Measurements from ENCODE around the gene TBX1.

DNA sequence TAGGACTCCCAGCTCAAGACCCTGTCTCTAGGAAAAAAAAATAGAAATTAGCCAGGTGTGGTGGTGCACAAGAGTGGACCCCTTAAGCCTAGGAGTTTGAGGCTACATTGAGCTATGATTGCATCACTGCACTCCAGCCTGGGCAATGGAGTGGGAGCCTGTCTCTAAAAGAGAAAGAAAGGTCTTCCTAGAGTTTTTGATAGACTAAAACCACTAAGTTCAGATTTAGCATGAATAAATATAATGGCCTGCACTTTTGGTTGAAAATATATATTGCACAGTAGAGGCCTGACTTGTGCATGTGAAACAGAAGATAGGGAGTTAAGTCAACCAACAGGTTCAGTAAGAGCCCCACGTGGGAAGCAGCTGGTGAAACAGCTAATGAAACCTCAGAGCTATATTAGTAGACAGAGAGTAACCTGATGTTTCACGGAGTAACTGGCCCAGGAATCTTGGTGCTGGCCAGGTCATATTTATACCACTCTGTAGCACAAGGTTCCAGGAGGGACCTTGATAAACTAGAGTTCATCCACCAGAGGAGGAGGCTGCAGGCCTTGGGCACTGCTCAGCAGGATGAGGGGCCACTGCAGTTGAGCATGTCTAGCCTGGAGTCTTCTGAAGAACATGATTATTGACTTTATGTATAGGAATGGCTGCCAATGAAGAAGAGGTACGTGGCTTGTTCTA, 4.7 kb upstream of the MICAL3 start:
- PRO-cap, result no peak
- RAMPAGE, long total RNA, 5 experiments, result no peak in any of the 5 experiments
- RRBS, result no CpG with 5 or more reads among the region's 3 CpGs

DNA sequence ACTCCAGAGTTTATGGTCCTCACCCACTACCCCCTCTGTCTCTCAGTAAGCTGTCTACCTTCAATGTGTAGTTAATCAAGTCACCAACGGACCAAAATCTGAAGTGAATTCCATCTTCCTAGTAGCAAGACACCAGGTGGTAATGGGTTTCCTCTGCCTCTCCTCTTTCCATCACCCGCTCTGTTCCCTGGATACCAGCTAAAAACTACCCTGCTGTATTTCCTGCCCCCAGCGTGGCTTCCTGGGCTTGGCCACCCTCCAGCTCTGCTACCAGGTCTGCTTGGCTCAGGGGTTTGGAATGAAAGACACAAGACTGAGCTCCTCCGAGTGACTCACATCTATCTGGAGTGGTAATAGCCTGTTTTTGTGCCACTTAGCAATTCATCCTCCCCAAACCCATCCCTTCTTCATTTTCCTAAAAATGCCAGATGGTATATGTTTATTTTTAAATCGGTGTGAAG, 7.3 kb upstream of the MICAL3 start:
- PRO-cap, result no peak
- RAMPAGE, long total RNA, 5 experiments, result no peak in any of the 5 experiments
- RRBS, result no CpG with 5 or more reads among the region's 5 CpGs

DNA sequence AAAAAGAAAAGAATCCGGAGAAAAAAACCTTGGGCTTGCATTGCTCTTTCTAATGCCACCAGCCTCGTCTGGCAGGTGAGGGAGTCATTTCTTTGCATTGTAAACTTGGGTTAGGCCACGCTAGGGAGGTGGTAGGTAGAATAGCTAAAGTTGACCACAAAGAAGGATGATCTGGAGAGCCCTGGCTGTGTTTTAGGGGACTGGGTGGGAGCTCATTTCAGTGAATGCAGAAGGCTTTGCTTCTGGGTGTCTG, 1.3 kb downstream of the PEX26 start:
- PRO-cap, result no peak
- RAMPAGE, long total RNA, 5 experiments, result no peak in any of the 5 experiments
- RRBS, result no CpG with 5 or more reads among the region's 3 CpGs

DNA sequence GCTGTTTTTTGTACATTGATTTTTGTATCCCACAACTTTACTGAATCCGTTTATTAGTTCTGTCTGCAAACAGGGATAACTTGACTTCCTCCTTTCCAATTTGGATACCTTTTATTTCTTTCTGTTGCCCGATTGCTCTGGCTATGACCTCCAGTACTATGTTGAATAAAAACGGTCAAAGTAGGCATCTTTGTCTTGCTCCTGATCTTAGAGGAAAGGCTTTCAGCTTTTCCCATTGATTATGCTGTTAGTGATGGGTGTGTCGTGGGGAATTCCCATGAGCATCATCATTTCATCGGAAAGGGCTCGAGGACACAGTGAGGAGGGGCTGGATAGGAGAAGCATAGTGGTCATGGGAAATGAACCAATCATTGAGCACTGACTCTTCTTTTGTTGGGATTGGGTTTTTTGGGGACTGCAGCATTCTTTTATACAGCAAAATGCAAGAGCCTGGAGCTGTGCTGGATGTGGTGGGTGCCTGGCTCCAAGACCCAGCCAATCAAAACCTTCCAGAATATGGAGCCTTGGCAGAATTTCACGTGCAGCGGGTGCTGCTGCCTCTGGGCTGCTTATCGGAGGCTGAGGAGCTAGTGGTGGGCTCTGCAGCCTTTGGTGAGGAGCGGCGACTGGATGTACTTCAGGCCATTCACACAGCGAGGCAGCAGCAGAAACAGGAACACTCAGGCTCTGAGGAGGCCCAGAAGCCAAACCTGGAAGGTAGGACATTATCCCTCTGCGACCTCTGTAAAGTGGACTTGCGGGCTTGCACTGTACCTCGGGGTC, 5.4 kb downstream of the PEX26 start:
- PRO-cap, result no peak
- RAMPAGE, long total RNA, 5 experiments, result start-site peak on the plus strand in 1 of 5 experiments, centred at position 519 of the sequence, 9 reads per replicate
- RRBS, result no CpG with 5 or more reads among the region's 15 CpGs

GRCh38 chr22:18577924-18578300, 33.8 kb downstream of the RIMBP3 start:
- PRO-cap, result no peak
- RAMPAGE, long total RNA, 5 experiments, result no peak in any of the 5 experiments
- RRBS, result no CpG with 5 or more reads among the region's 41 CpGs

- PRO-cap, result no peak
- RAMPAGE, long total RNA, 5 experiments, result no peak in any of the 5 experiments
- RRBS, result no CpG with 5 or more reads among the region's 19 CpGs
These were observed 58.6 kb upstream of the PRODH start for GRCh38 chr22:18994514-18995372.

GRCh38 chr22:19028968-19029761, 93.0 kb downstream of the DGCR2 start:
- PRO-cap, result no peak
- RAMPAGE, long total RNA, 5 experiments, result no peak in any of the 5 experiments
- RRBS, result no CpG with 5 or more reads among the region's 66 CpGs

DNA sequence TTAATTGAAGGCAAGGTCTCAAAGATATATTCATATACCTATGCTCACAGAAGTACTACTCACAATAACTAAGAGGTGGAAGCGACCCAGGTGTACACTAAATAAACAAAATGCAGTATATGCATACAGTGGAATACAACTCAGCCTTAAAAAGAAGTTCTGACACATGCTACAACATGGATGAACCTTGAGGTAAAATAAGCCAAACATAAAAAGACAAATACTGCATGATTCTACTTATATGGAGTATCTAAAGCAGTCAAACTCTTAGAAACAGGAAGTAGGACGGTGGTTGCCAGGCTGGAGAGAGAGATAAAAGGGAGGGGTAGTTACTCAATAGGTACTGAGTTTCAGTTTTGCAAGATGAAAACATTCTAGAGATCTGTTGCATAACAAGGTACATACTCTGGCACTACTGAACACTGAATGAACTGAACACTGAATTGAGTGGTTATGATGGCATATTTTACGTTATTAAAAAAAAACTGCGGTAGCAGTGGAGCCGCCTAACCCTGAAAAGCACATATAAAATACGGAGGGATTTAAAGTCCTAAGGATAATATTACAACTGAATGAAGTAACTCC, 12.8 kb downstream of the DGCR2 start:
- PRO-cap, result no peak
- RAMPAGE, long total RNA, 5 experiments, result no peak in any of the 5 experiments
- RRBS, result no CpG with 5 or more reads among the region's 6 CpGs

- PRO-cap, result unidirectional peak, plus-strand start at chr22:19123025
- RAMPAGE, long total RNA, 5 experiments, result no peak in any of the 5 experiments
- RRBS, result 0% methylated on average over 2 of the region's 14 CpGs
These were observed 792 bp upstream of the DGCR2 start for GRCh38 chr22:19122896-19123511.

DNA sequence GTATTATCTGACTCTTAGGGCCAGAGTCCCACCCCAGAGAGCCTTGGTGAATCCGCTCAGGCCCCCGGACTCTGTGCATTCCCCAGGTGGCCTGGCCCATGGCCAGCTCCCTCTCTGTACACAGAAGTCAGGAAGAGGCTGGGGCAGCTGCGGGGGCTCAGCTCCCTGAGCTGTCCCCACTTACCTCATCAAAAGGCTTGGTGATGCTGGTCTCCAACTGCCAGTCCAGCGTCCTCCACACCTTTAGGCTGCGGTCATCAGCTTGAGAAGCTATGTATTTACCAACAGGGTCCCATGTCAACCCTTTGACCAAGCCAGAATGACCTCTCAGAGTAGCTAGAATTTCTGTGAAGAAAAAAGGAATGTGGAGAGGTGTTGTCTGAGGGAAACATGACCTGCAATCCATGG, 34.9 kb downstream of the HIRA start:
- PRO-cap, result no peak
- RAMPAGE, long total RNA, 5 experiments, result start-site peak on the minus strand in 3 of 5 experiments, centred at positions 265 to 291 of the sequence, 5 to 18 reads per replicate
- RRBS, result no CpG with 5 or more reads among the region's 5 CpGs

GRCh38 chr22:19401221-19402508, 29.9 kb downstream of the HIRA start:
- PRO-cap, result no peak
- RAMPAGE, long total RNA, 5 experiments, result no peak in any of the 5 experiments
- RRBS, result no CpG with 5 or more reads among the region's 16 CpGs

GRCh38 chr22:19430371-19430974, 1.1 kb downstream of the HIRA start:
- PRO-cap, result no peak
- RAMPAGE, long total RNA, 5 experiments, result no peak in any of the 5 experiments
- RRBS, result no CpG with 5 or more reads among the region's 13 CpGs

DNA sequence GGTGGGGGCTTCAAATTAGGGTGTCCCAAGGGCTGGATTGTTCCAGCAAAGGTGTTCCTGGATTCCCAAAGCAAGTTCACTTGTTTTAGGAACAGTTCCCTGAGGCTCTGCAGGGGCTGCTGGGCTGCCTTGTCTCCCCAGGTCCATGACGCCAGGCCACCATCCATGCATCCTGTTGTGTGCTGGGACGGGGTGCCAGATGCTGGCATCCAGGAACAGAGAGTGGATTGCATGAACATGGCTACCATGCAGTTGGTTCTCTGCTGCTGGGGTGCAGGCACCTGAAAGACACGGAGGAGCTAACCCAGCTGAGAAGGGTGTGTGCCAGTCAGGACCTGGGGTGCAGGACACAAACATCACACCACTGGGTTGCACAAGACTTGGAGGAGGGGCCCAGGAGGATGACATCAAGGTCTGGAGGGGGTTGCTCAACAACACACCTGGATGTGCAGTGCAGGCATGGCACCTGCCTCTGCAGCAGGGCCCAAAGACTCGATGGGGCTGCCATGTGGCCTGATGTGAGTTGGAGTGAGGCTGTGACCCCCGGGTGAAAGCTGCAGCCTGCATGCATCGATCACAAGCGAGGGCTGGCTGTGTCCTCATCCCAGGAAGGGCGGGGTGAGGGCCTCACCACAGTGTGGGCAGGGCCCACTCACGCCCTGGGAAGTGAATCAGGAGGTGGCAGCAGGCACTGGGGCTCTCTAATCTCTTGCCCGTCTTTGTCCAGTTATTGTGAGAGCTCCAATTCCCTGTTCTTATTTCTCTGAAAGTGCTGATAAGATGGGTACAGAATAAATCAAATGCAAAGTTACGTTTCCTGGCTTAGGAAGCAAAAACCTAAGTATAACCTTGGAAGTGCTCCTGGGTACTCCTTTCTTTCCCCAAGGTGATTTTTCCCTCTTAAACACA, 74.1 kb upstream of the CLDN5 start:
- PRO-cap, result no peak
- RAMPAGE, long total RNA, 5 experiments, result no peak in any of the 5 experiments
- RRBS, result no CpG with 5 or more reads among the region's 11 CpGs

DNA sequence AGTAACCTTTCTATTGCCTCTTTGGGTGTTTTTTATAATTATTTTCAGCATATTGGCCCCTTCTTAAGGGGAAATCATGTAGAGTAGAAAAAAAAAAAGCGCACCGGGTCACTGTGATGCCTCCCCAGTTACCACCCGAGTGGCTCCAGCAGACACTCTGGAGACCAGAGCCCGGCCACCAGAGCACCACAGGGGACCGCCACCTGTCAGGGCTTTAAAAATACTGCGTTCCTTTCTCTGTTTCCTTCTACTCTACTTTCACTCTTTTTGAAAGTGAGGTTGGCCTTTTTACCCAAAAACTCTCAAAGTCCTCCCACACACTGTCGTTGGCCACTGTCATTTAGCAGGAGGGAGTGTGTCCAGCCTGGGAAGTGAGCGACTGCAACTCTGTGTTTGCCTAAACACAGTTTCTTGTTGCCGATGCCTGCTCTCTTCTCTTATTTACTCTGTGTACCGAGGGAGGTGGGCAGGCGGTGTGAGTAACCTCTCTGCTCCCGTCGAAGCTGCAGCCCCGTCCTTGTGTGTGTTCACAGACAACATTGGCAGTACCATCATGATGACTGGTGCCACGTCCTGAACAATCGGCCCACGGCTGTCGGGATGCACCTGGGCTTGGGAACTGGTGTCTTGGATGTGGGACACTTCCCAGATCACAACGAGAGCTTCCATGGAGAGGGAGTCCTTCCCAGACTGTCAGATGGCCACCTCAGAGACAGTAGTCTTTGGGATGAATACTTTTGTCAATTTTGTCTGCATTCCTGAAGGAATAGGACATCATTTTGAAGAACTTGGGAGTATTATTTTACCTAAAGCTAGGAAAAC, 90.9 kb upstream of the CLDN5 start:
- PRO-cap, result no peak
- RAMPAGE, long total RNA, 5 experiments, result no peak in any of the 5 experiments
- RRBS, result 54% methylated on average over 3 of the region's 19 CpGs

GRCh38 chr22:19760403-19761295, at the start of gene TBX1:
TSS of gene TBX1 (plus strand) at chr22:19760778.
- PRO-cap, result no peak
- RAMPAGE, long total RNA, 5 experiments, result no peak in any of the 5 experiments
- RRBS, result 4% methylated on average over 52 of the region's 133 CpGs

GRCh38 chr22:19766833-19767581, 6.4 kb downstream of the TBX1 start:
- PRO-cap, result unidirectional peak, minus-strand start at chr22:19767444
- RAMPAGE, long total RNA, 5 experiments, result no peak in any of the 5 experiments
- RRBS, result 4% methylated on average over 44 of the region's 62 CpGs

GRCh38 chr22:19767625-19768393, 7.2 kb downstream of the TBX1 start:
- PRO-cap, result no peak
- RAMPAGE, long total RNA, 5 experiments, result no peak in any of the 5 experiments
- RRBS, result no CpG with 5 or more reads among the region's 27 CpGs

DNA sequence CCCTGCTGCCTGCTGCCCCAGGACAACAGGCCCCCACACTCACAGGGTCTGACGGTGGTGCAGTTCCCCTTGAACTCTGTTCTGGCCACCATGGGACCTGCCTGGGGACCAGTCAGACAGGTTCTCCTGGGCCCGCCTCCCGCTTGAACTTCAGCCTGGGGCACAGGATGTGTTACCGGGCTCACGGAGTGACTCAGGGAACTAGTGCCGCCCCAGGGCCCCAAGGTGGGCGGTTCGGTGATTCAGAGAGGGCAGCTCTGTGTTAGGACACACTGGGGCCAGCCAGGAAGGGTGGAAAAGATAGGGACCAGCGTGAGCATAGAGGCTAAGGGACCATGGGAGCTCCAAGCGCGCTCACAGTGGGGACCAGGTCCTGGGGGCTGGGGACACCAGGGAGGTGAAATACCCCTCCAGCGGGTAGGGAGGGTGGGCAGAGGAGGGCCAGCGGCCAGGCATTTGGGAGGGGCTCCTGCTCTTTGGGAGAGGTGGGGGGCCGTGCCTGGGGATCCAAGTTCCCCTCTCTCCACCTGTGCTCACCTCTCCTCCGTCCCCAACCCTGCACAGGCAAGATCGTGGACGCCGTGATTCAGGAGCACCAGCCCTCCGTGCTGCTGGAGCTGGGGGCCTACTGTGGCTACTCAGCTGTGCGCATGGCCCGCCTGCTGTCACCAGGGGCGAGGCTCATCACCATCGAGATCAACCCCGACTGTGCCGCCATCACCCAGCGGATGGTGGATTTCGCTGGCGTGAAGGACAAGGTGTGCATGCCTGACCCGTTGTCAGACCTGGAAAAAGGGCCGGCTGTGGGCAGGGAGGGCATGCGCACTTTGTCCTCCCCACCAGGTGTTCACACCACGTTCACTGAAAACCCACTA, 21.6 kb upstream of the TXNRD2 start:
- PRO-cap, result bidirectional peak, plus-strand start at position 240 of the sequence, minus-strand start at position 83 of the sequence
- RAMPAGE, long total RNA, 5 experiments, result start-site peak on the plus strand in 4 of 5 experiments, centred at positions 479 to 745 of the sequence, 15 to 144 reads per replicate
- RRBS, result no CpG with 5 or more reads among the region's 32 CpGs

- PRO-cap, result no peak
- RAMPAGE, long total RNA, 5 experiments, result no peak in any of the 5 experiments
- RRBS, result 46% methylated on average over 4 of the region's 20 CpGs
These were observed 25.5 kb upstream of the TXNRD2 start for GRCh38 chr22:19966892-19967731.

- PRO-cap, result no peak
- RAMPAGE, long total RNA, 5 experiments, result start-site peak on the minus strand in 2 of 5 experiments, at chr22:19970045-19970855 at its widest, 8 to 10 reads per replicate
- RRBS, result no CpG with 5 or more reads among the region's 15 CpGs
These were observed 28.7 kb upstream of the TXNRD2 start for GRCh38 chr22:19970259-19970862.

All from stomach (tissue), 7 donors.